Penis (tissue), 1 donor: ENCODE measurements around the gene KCNH1.

DNA sequence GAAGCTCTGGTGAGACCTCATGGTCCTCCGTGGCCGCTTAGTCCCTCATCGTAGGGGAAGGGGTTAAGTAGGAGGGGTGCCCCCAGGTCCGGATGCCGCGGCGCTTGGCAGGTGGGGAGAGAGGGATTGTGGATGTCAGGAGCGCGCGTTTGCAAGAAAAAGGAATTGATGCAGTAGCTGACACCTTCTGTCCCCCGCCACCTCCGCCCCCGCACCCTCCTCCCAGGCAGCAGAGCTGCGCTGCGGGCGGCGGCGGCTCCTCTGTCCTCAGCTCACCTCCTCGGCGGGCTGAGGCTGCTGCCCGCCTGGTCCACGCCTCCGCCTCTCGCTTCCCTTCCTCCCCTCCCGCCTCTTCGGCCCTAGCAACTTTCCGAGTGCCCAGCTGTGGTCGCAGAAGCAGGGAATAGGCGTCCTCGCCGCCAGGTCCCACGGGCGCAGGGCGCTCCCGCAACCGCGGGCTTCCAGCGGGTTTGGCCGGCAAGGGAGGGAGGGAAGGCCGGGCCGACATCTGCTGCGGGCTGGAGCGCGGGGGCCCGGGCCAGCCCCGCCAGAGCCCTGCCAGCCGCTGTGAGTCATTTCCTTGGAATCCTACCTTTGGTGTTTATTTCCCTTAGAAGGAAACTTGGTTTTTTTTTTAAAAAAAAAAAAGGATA lies 889 bp downstream of the SERTAD4 start:
- PRO-cap: bidirectional peak, plus-strand start at position 365 of the sequence, minus-strand start at position 296 of the sequence; bidirectional peak, plus-strand start outside the sequence, minus-strand start at position 472 of the sequence

DNA sequence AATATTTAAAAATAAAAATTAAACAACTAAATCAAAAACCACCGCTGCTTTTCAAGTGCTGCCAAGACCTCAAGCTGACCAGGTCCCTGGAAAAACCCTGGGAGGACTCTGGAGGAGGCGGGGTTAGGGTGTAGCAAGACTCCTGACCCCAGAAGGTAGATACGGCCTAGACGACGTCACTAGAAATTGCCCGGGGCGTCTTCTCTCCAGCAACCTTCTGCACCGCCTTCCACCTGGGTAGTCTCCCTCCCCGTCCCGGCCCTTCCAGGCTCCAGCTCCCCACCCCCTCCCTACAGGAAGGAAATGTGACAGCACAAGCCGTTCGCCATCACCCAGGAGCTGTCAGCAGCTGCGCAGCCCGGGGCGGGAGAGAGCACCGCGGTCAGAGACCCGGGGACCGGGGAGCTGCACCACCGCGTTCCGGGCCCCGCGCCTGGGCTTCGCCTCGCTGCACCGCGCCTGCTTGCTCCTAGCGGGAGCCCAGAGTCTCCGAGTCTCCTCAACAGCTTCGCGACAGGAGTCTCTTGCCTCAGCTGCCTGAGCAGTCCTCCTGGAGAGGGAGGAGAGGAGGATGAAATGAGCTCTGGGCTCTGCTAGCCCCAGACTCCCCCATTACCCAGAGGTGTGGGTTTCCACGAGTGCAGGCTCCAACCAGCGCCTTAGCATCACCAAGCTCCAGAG lies 20.1 kb downstream of the SERTAD4 start:
- PRO-cap: no peak

GRCh38 chr1:210257934-210258513 lies 25.4 kb downstream of the SERTAD4 start:
- PRO-cap: no peak

- PRO-cap: no peak
Measured at GRCh38 chr1:210294960-210295398, 33.7 kb upstream of the HHAT start.

- PRO-cap: no peak
Measured at GRCh38 chr1:210366560-210367236, 38.0 kb downstream of the HHAT start.

GRCh38 chr1:210373632-210374392 lies 45.1 kb downstream of the HHAT start:
- PRO-cap: unidirectional peak, minus-strand start at chr1:210374270

DNA sequence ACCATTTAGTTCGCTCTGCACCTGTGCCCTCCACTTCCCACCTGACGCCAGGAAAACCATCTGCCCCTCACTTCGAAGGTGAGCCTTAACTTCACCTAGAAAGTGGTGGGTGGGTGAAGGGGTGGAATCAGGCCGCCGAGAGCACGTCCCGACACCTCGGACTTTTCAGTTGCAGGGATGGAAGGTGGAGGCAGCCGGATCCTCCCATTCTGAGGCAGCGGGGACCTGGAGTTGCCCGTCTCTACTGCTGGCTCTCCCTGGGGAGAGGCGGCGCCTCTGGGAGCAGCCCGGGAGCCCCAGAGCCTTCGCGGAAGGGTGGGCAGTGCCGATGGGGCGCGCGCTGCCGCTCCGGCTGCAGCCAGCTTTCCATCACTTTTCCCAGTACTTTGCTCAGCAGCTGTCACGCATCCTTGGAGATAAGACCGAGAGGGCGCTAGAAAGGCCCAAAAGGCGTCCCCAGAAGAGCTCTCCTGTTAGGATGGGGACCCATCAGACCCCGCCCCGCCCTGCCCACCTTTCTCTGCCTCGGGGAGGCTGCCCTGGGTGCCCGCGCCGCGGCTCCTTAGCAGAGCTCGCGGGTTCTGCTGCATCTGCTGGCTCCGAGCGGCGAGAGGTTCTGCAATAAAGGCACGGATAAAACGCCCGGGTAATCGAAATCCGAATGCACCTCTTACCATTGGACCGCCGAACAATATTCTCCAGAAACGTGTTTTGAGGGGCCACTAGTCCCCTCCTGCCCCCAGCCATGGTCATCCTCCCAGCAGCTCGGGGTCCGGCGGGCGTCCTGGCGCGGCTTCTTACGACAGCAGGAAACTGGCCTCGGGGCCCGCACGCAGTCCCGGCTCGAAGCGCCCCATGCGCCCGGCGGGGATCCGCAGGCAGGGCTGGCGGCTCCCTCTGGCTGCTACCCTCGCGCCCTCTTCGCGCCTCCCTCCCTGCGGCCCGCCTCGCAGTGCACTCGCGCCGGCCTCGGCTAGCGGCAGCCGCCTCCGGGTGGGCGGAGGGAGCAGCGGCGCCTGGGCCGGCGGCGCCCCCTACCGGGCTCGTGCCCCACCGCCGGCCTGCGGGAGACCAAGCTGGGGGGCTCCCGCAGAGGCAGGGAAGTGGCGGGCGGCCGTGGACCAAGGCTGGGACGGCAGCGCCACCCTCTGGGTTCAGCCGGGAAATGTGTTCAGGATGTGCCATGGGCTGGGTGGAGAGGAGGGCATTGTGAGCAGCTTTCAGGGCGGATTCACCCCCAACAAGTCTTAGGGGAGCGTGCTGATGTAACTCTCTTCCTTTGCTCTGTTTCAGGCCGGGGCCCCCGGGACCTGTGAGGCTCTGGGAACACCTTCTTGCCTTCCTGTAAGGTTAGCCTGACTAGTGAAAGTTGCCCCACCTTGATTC lies at the start of gene KCNH1:
TSS of gene KCNH1 (minus strand) at position 956 of the 1,386 bp plus-strand sequence.
- PRO-cap: no peak

- PRO-cap: no peak
Measured at GRCh38 chr1:211336195-211336754, 9.6 kb downstream of the TRAF5 start.

DNA sequence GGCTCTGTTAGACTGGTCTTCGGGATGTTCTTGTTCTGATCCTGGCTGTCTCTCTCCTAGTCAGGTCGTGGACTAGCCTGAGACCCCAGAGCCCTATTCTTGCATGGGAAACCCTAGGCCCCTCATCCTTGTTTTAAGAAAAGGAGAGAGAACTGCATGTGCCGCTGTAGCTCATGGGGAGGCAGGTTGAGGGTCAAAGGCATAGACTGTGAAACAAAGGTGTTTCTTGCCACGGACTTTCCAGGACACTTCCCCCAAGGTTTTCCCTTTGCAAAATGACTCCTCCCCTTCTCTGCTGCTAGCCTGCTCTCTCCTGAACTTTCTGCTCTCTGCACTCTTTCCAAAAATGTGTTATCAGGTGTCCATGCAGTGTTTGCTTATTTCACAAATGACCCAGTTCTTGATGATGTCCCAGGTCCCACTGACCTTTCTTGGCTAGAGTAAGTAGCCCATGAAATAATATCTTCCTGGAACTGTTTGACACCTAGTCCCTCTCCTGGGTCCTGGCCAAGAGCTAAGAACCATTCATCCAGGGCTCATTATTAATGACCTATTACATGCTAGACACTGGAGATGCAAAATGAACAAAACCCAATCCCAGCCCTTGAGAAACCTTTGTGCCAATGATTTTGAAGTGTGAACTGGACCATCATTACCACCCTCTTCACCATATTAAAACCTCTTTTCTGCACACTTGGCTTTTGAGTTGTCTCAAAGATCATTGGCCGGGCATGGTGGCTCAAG lies 29.4 kb upstream of the RD3 start:
- PRO-cap: no peak

DNA sequence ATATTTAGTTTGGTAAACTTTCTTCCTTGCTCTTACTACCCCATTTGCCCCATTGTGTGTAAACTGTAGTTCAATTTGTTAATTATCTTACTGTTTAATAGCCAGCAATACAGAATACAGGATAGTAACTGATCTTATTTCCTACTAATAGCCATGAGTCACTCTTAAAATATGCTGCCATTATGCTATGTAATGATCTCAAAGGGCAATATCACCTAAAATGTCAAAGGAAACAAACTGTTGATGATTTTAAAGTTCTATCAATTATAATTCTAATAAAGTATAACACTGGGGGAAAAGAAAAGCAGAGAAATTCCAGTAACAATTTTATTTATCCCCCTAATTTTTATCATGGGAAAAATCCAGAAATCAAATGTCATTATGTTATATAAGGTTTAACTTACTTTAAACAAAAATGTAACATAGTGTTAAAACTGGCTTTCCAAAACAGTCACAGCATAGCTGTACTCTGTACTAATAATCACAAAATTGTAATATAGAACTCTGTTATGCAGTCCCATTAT lies 4.2 kb downstream of the SLC30A1 start:
- PRO-cap: no peak

DNA sequence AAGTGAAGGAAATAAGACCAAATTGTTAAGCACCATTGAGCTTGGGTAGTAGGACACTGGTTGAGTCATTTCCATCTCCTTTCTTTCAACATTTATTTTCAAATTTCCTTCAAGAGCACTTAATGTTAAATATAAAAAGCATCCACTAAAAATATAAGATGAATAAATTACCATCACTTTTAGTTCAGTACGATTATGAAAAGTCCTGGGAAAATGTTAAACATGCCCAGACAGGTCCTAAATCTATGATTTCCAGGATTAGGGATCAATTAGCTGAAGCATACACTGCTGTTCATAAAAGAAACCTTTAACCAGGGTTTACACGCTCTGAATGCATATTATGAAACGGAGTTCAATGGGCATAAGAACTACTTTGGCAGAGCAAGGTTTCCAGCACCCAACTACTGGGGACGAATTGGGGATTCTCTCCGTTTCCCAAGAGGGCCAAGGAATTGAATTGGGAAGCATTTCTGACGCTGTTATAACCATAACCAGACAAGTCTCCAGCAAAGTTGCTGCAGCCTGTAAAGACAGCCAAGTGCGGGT lies 1.7 kb downstream of the SLC30A1 start:
- PRO-cap: no peak

DNA sequence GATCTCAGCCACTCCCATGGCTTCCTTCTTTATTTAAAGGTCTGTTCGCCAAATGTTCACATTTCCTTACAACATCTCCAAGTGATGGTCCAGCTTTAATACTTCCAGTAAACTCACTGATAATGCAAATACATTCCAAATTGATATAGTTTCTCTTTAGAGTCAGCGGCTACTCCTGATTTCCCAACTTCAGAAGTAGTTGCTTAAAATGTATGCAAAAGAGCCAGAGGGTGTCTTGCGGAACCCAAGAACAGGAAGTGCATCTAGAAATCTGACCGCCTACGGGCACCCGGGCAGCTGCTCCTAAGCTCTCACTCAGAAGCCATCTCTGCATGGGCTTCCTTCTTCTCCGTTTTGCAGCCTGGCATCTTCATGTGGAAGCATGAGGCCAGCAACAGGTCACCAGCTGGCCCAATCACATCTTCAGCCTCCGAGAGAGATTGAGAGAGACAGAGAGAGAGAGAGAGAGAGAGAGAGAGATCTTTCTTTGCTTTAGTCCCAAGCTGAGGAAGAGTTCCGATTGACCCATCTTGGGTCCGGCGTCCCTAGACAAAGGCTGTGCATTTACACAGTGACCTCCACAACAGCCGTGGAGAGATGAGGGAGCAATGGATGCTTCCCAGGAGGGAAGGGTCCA lies 28.0 kb upstream of the SLC30A1 start:
- PRO-cap: no peak

DNA sequence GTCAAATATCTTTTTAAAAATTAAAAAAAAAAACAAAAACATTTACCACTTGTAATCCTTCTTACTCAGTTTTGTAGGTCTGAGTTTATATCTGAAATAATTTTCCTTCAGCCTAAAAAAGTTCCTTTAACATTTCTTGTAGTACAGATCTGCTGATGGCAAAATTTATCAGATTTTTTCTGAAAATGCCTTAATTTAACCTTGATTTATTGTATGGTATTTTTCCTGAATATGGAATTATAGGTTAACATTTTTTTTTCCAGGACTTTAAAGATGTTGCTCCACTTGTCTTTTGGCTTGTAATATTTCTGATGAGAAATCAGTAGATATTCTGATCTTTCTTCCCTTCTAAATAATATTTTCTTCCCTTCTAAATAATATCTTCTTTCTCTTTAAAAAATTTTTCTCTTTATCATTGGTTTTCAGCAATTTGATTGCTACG lies 77.3 kb downstream of the INTS7 start:
- PRO-cap: no peak

DNA sequence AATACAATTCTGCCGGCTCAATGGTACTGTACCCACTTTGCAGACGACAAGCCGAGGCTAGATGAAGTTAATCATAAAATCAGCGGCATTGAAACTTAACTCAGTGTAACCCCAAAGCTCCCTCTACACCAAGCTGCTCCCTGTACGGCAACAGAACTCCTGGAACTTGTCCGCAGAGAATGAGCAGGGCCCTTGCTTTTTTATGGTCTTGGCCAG lies 779 bp downstream of the INTS7 start:
- PRO-cap: no peak

- PRO-cap: no peak
Measured at GRCh38 chr1:212254819-212255481, 30.3 kb upstream of the PPP2R5A start.

GRCh38 chr1:212444289-212444549 lies 11.5 kb downstream of the NENF start:
- PRO-cap: no peak

- PRO-cap: no peak
Measured at GRCh38 chr1:212482295-212482950, 49.7 kb downstream of the NENF start.

DNA sequence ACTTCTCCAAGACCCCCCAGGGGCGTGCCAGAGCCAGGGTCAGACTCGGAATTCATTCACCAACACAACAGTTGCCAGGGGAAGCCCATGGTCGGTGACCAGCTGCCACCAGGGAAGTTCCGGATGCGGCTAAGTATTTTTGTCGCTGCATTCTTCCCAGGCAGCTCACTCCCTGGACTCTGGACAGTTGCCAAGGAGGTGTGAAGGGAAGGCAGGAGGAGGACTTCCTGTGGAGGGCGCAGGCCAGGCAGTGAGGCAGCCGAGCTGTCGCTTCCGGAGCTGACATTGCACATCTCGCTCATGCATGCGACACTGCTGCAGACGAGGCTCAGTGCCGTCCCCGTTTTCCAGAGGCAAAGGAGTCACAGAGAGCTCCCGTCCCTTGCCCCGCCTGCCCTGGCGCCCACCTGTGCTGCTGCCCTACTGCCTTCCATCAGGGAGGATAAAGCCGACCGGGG lies 81.3 kb downstream of the NENF start:
- PRO-cap: no peak

GRCh38 chr1:212542653-212543290 lies 65.8 kb upstream of the ATF3 start:
- PRO-cap: no peak

DNA sequence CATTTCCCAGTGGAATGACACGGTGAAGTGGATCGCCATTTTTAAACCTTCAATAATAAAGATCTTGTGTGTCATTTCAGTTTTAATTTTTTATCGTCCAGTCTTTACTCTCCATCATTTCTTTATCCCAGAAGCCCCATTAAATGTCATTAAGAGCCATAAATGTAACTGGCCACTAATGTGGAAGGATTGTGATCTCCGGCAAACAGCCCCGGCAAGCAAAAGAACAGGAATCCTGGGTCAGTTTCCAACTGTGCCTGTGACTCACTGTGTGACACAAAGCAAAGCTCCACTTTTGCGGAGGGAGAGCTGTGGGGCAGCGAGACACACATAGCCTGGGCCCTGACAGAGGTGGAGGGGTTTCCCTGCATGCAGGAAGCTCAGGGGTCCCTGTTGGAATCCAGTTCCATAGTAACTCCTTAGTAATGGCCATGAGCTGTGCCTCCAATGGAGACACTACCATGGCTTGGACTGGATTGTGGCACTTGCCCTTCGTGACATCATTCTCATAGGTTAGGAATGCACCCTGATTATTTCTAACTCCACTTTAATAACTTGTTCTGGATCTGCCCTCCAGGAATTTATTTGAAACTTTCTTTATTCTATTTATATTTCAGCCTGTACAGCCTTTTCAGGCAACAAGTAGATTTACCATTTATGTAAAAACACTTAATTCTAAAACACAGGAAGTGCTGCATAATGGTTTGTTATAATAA lies 47.1 kb upstream of the ATF3 start:
- PRO-cap: no peak